ENCODE data around the genes STX4 and ITGAX.

- PRO-cap, result no peak
CAGE:
- cytosol, long polyA plus RNA, result no peak
- long polyA plus RNA, result start-site peak on the plus strand at chr16:30768169-30768955, 86 and 91 reads in 2 replicates
- nucleus, long polyA plus RNA, result no peak
Observed at GRCh38 chr16:30768154-30768968, 6.2 kb downstream of the RNF40 start.

DNA sequence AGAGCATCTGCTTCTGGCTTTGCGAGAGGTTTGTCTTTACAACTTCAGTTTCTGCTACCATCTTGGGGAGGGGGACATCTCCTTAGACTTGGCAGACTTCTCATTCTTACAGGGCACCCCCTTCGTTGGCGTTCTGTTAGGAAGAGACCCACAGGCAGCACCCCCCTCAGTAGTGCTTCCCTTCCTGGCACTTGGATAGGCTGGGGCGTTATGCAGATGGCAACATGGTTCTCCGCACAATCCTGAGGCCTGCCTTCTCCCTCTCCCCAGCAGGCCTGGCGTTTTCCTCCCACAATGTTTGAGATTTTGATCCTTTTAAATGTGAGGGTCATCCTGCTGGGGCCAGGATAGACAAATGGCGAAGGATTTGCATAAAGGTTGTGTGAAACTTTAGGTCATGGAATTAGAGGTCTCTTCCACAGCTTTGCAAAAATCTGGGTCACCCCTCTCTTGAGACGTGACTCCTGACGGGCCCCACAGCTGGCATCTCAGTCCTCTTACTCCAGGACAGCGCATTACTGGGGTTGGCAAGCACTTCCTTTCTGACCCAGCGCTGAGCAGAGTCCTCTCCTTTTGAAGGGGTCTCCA is 7.6 kb downstream of the ZNF629 start:
- PRO-cap, result no peak
CAGE:
- cytosol, long polyA plus RNA, result no peak
- long polyA plus RNA, result no peak
- nucleus, long polyA plus RNA, result no peak

DNA sequence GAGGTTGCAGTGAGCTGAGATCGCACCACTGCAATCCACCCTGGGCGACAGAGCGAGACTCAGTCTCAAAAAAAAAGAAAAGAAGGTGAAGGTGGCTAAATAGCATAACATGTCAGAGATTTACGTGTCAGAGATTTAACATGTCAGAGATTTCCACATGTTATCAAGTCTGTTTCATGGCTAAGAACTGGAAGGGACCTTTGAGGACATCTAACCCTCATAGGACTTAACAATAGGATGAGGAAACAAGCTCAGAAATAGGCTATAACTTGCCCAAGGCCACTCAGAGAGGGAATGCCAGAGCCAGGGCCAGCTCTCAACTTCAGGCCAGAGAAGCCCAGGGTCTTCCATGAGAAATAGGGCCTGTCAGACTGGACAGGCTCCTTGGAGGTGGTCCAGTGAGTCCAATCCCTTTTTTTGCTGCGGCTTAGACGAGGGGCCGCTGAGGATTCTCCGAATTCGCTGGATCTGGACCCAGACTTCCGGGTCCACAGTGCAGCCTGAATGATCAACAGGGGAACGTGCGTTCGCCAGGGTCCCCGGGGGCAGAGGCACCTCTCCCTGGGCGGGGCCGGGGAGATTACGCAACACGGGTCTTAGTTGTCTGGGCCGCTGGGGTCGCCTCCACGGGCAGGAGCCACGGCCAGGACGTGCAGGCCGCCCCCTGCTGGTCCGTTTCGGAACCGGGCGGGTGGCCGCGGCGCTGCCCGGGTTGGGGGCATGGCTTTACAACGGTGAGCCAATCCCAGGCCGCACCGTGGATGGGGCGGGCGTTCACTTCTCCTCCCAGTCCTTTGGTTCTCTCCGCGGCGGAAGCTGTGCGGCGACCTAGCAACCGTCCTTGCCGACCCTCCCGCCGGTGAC is 27.0 kb upstream of the ZNF629 start:
- PRO-cap, result bidirectional peak, plus-strand start at position 788 of the sequence, minus-strand start at position 670 of the sequence
CAGE:
- cytosol, long polyA plus RNA, result no peak
- long polyA plus RNA, result no peak
- nucleus, long polyA plus RNA, result no peak

DNA sequence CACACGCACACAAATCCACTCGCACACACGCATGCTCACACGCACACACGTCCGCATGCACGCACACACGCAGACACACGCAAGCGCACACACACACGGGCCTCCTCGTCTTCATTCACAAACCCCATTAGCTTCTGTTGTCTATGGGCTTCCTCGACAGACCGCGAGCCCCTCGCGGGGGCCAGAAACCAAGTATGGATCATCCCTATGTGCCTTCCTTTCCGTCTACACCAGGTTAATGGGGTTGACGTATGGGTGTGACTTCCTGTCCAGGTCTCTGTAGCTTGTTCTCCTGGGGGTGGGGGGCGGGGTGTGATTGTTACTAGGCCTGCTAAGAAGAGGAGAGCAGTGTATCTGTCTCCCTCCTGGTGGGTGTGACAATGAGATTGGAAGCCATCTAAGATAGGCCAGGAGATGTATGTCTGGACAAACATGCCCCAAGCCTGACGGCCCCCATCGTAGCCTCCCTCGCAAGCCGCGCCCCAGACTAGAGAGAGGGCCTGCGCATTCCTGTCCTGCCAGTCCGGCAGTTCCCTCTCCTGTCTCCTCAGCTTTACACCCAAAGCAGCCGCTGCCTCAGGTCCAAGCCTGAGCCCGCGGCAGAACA is 550 bp upstream of the CTF1 start:
- PRO-cap, result no peak
CAGE:
- cytosol, long polyA plus RNA, result no peak
- long polyA plus RNA, result no peak
- nucleus, long polyA plus RNA, result no peak

DNA sequence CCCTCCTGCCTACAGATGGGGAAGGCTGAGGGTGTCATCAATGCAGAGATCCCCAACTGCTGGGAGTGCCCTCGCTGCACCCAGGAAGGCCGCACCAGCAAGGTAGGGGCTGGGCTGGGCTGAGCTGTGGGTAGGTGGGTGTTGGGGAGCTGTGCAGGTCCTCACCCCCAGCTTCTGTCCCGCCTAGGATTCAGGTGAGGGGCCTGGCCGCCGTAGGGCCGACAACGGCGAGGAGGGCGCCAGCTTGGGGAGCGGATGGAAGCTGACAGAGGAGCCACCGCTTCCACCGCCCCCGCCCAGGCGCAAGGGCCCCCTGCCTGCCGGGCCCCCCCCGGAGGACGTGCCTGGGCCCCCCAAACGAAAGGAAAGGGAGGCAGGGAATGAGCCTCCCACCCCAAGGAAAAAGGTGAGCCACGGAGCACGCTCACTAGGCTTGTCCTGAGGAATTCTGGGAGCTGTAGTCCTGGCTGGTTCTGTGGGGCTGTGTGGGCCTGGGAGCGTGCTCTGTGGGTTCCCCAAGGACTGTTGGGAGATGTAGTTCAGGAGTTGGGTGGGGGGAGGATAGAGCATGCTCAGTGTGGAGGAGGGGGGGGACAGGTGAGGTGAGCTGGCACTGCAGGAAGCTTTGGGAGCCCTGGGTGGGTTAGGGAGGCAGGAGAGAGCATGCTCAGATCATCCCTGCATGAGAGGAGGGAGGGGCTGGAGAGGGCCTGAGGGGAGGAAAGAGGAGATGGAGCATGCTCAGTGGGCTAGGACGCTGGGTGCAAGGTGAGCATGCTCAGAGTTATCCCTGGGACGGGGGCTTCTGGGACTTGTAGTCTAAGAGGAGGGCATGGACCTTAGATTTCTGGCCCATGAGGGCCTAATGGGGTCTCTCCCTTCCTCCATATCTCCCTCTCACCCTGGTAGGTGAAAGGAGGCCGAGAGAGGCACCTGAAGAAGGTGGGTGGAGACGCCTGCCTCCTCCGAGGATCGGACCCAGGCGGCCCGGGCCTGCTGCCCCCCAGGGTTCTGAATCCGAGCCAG is 4.5 kb downstream of the FBXL19 start:
- PRO-cap, result no peak
CAGE:
- cytosol, long polyA plus RNA, result no peak
- long polyA plus RNA, result no peak
- nucleus, long polyA plus RNA, result no peak

DNA sequence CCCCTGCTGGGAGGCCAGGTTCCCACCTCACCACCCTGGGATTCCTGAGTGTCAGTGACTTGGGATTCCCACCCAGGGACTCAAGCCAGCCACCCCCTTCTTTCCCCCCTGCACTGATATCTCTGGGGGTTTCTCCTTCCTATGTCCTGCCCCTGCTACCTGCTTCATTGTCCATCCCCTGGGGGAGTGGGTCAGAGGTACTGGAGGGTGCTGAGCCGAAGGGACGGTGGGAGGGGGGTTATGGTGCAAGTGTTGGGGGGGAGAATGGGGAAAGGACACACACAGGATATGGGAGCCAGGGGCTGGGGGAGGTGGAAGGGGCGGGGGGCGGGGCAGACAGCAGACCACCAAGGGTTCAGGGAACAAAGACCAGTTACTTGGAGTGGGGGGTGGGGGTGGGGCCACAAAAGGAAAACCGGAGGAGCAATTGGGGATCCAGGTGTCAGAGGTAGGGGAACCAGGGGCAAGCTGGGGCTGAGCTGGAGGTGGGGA is 1.5 kb upstream of the ORAI3 start:
- PRO-cap, result no peak
CAGE:
- cytosol, long polyA plus RNA, result no peak
- long polyA plus RNA, result no peak
- nucleus, long polyA plus RNA, result no peak

DNA sequence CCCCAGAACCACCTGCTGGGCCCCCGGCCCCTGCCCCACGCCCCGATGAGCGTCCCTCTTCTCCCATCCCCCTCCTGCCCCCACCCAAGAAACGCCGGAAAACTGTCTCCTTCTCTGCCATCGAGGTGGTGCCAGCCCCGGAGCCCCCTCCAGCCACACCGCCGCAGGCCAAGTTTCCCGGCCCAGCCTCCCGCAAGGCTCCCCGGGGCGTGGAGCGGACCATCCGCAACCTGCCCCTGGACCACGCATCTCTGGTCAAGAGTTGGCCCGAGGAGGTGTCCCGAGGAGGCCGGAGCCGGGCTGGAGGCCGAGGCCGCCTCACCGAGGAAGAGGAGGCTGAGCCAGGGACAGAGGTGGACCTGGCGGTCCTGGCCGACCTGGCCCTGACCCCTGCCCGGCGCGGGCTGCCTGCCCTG is 5.8 kb upstream of the HSD3B7 start:
- PRO-cap, result no peak
CAGE:
- cytosol, long polyA plus RNA, result no peak
- long polyA plus RNA, result no peak
- nucleus, long polyA plus RNA, result no peak

DNA sequence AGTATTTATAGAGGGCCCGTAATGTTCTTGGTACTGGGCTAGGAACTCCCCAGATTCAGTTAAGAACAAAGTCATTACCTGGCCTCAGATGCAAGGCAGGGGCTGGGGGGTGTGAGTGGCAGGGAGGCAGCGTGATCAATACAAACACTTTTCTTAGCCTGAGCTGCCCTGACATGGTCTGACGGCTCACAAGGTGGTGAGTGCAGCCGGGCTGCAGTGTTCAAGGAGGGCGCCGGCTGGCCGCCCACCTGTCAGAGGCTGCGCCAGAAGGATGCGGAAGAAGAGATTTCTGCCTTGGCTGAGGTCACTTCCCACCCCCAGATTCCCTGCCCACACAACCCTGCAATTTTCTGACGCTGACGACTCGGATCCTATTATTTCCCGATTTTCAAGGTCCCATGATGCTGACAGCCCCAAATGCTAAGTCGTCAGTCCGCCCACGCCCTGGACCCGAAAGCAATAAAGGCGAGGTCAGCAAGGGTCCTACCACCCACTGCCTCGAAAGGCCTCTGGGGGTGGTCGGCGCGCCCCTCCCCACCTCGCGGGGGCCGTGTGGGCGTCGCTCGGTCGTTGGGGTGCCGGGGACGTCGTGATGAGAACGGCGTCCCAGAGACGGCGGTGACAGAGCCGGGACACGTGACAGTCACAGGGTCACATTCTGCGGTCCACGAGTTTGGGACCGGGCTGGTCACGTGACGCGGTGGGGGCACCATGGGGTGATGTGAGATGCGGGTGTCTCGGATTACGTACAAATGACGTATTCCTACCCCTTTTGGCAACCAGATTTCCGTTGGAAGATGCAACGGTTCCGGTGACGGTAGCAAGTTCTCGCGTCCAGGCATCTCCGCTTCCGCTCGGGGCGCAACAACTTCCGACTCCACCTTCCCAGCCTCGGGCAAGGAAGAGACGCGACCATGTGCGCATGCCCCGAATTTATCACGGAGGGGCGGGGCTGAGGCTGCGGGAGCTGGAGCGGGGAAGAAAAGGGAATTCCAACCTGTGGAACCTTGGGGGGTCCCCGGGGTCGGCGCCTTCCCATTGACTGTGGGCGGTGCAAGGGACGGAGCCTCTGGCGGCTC is at the start of gene STX4:
TSS of gene STX4 (plus strand) at position 952 of the 1,079 bp plus-strand sequence.
- PRO-cap, result no peak
CAGE:
- cytosol, long polyA plus RNA, result start-site peak on the plus strand centred at position 955 of the sequence, 35 bp wide, 94 and 43 reads in 2 replicates
- long polyA plus RNA, result no peak
- nucleus, long polyA plus RNA, result start-site peak on the plus strand centred at position 962 of the sequence, 52 bp wide, 182 and 324 reads in 2 replicates

GRCh38 chr16:31074552-31075281 is 495 bp downstream of the ZNF646 start:
- PRO-cap, result no peak
CAGE:
- cytosol, long polyA plus RNA, result no peak
- long polyA plus RNA, result no peak
- nucleus, long polyA plus RNA, result no peak

- PRO-cap, result no peak
CAGE:
- cytosol, long polyA plus RNA, result no peak
- long polyA plus RNA, result no peak
- nucleus, long polyA plus RNA, result no peak
Observed at GRCh38 chr16:31077583-31078132, 3.4 kb downstream of the ZNF646 start.

- PRO-cap, result no peak
CAGE:
- cytosol, long polyA plus RNA, result no peak
- long polyA plus RNA, result no peak
- nucleus, long polyA plus RNA, result no peak
Observed at GRCh38 chr16:31090755-31091407, 2.1 kb upstream of the PRSS53 start.

GRCh38 chr16:31105636-31106390 is 2.4 kb upstream of the BCKDK start:
- PRO-cap, result no peak
CAGE:
- cytosol, long polyA plus RNA, result no peak
- long polyA plus RNA, result no peak
- nucleus, long polyA plus RNA, result no peak

DNA sequence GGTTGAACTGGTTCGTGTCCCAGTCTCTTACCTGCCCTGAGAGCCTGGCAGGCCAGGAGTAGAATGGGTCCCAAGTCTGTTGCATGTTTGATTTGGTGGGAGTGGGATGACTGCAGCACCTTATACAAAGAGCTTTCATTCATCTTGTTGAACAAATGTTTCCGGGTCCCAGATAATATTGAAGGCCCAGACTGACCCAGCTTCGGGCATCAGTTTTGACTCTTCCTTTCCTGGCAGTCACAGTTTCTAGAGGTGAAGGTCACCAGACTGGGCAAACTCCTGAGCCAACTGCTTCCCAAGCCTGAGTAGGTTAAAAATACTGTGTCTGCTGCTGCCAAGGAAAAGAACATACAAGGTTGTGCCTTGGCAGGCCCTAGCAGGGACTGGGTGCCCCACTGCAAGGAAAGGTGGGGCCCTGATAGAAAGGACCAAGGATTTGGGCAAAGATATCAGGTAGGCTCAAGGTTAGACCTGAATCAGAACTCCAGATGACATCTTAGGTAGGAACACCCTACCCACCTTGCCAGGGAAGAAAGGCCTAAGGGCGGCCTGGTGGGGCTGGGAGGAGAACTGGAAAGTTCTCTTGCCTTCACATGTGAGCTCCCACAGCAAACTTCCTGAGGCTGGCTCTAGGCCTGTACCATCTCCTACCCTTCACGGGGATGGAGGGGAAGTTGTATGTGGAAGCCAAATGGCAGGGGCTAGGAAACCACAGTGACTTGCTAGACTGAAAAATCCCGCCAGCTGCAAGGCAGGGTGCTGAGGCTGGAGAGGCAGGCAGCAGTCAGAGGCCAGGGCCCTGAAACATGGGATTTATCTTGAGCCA is 4.6 kb upstream of the KAT8 start:
- PRO-cap, result no peak
CAGE:
- cytosol, long polyA plus RNA, result no peak
- long polyA plus RNA, result no peak
- nucleus, long polyA plus RNA, result no peak

DNA sequence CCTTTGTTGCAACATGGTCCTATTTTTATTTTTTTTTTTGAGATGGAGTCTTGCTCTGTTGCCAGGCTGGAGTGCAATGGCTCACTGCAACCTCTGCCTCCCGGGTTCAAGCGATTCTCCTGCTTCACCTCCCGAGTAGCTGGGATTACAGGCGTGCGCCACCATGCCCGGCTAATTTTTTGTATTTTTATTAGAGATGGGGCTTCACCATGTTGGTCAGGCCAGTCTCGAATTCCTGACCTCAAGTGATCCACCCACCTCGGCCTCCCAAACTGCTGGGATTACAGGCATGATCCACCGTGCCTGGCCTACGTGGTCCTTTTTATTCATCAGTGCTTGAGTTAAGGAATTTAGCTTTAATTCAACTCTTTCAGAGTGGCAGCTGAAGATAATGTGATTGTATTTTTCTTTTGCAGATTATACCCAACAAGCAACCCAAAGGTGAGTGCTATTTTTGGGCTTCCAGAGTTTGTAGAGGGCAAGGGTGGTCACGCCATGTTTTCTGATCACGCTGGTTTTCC is 2.1 kb downstream of the FUS start:
- PRO-cap, result no peak
CAGE:
- cytosol, long polyA plus RNA, result no peak
- long polyA plus RNA, result no peak
- nucleus, long polyA plus RNA, result no peak

GRCh38 chr16:31195937-31196718 is 6.4 kb downstream of the PYCARD start:
- PRO-cap, result no peak
CAGE:
- cytosol, long polyA plus RNA, result no peak
- long polyA plus RNA, result no peak
- nucleus, long polyA plus RNA, result no peak

DNA sequence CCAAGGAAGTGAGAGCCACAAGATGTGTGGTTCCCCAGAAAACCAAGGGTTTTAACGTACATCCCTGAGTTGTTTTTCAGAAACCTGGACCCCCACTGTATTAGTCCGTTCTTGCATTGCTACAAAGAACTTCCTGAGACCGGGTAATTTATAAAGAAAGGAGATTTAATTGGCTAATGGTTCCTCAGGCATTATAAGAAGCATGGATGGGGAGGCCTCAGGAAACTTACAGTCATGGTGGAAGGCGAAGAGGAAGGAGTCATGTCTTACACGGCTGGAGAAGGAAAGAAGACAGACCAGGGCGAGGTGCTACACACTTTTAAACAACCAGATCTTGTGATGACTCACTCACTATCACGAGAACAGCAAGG is 7.8 kb upstream of the ITGAX start:
- PRO-cap, result no peak
CAGE:
- cytosol, long polyA plus RNA, result no peak
- long polyA plus RNA, result no peak
- nucleus, long polyA plus RNA, result no peak

DNA sequence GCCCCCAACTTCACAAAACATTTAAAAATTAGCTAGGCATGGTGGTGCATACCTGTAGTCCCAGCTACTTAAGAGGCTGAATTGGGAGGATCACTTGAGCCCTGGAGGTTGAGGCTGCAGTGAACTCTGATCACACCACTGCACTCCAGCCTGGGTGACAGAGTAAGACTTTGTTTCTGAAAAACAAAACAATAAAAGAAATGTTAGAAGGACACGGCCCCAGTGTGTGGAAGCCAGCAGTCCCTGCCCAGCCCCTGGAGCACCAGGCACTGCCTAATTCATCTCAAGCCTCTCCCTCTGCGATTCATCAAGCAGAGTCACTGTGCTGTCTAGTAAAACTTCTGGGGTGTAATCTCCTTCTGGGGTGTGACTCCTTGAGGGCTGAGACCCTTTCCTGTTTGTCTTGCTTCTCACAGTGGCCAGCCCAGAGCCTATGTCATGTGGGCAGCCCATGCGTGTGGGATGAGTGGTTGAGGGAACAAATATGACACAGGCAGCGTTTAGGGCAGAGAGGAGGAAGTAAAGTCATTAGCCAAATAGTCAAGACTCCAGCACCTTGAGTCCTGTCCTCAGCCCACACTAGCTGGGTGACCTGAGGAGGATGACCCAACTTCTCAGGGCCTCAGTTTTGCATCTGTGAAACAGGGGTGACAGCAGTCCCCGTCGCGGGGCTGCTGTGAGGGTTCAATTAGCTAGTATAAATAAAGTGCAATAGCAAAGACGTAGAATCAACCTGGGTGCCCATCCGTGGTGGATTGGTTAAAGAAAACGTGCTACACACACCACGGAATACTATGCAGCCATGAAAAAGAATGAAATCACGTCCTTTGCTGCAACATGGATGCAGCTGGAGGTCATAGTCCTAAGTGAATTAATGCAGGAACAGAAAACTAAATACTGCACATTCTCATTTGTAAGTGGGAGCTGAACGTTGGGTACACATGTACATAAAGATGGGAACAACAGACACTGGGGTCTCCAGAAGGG is 4.7 kb upstream of the ITGAX start:
- PRO-cap, result no peak
CAGE:
- cytosol, long polyA plus RNA, result no peak
- long polyA plus RNA, result no peak
- nucleus, long polyA plus RNA, result no peak

DNA sequence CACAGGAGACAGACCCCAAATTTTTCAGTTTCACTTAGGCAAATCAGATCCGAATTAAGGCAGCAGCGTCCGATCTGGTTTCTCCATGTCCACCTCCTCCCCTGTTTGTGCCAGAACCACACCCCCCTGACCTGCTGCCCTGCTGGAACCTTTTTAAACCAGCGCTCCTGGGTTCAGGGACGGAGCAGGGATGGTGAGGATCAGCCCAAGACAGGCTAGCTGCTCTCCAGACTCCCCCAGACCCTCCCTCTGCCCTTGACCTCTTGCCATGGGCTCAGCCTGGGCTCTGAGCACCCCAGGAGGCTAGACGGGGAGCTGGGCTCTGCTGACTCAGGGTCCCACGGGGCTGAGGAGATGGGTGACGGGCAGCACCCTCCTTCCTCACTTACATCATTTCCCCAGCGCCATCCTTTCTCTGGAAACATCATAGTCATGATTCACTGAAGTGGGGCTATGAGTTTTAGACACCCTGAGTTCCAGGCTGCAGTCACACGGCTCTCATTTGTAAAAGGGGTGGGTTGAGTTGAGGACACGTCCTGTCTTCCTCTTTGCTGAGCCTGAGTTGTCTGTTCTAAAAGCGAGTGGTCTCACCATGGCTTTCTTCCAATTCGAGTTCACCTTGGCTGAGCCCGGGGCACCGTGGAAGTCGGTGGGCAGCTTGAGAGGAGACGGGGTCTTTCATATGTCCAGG is 3.1 kb upstream of the ITGAX start:
- PRO-cap, result no peak
CAGE:
- cytosol, long polyA plus RNA, result no peak
- long polyA plus RNA, result no peak
- nucleus, long polyA plus RNA, result no peak

DNA sequence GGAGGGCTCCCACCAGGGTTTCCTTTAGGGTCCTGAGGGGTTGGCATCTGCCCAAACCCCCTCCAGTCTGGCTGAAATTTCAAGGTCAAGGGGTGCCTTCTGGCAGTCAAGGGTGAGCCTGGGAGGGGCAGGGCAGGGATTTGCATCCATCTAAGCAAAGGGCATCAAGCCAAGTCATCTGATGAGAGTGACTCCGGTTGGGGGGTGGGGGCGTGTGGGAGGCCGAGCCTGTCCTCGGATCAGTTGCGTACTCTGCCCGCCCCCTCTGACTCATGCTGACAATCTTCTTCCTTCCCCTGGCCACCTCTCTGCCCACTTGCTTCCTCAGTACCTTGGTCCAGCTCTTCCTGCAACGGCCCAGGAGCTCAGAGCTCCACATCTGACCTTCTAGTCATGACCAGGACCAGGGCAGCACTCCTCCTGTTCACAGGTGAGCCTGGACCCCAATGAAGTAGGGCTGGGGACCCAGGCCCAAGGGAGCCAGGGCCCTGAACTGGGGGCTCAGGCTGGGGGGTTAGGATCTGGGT is at the start of gene ITGAX:
TSS of gene ITGAX (plus strand) at position 315 of the 527 bp plus-strand sequence.
- PRO-cap, result no peak
CAGE:
- cytosol, long polyA plus RNA, result no peak
- long polyA plus RNA, result no peak
- nucleus, long polyA plus RNA, result no peak

- PRO-cap, result no peak
CAGE:
- cytosol, long polyA plus RNA, result no peak
- long polyA plus RNA, result no peak
- nucleus, long polyA plus RNA, result no peak
Observed at GRCh38 chr16:31423490-31424027, 4.6 kb downstream of the COX6A2 start.